Measurements from ENCODE around the genes AKTIP and RPGRIP1L.

GRCh38 chr16:53502186-53503402 lies at the start of gene AKTIP:
AKTIP (minus strand) TSS chr16:53503209.
- PRO-cap: bidirectional peak, plus-strand start at chr16:53503635, minus-strand start at chr16:53503236

GRCh38 chr16:53515127-53515673 lies 12.2 kb upstream of the AKTIP start:
- PRO-cap: no peak

DNA sequence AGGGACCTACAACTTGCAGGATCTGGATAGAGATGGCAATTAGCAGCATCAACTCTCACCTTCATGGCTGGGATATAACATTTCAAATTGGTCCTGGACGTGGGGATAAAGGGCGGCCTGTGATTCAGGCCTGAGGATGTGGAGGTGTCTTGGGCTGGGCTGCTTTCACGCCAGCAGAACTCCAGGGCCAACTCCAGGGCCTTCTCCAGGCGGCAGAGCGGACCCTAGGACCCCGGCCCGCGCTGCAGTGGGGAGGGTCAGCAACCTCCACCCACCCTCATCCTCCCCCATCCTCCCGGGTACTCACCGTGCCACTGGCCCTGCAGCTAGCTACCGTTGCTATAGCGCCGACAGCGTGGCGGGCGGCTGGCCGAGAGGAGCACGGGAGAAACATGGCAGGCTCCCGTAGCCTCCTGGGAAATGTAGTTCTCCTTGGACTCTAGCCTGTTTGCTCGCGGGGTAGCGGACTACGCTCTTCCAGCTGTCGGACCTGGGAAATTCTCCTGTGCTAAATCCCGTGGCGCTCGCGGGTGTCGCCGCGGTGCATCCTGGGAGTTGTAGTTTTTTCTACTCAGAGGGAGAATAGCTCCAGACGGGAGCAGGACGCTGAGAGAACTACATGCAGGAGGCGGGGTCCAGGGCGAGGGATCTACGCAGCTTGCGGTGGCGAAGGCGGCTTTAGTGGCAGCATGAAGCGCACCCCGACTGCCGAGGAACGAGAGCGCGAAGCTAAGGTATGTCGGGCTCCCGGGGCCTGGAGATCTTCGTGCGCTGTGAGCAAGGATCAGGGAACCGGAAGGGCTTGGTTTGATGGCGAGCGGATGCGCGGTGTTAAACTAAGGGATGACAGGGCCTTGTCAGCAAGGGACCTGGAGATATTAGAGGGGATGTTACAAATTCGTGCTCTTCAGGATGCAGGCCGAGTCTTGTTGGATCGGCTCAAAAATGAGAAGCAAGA lies at the start of gene RPGRIP1L:
RPGRIP1L (minus strand) TSS at position 364 of the 958 bp plus-strand sequence.
- PRO-cap: bidirectional peak, plus-strand start at position 661 of the sequence, minus-strand start at position 394 of the sequence

DNA sequence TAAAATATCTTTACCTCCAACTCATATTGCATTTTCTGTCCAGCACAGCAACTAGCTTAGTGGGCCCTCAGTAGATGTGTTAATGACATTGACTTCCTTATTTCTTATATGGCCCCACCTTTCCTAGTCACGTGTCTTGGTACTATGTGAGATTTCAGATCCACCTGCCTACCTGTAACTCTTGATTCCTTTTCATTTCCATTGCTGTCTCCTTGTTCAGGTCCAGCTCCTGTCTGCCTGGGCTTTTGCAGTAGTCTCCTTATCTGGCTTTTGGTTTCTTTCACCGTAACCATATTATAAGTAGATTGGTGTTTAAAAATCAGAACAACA lies 71.2 kb downstream of the FTO start:
- PRO-cap: no peak

- PRO-cap: no peak
Observed at GRCh38 chr16:53886813-53887030, 182.8 kb downstream of the FTO start.

DNA sequence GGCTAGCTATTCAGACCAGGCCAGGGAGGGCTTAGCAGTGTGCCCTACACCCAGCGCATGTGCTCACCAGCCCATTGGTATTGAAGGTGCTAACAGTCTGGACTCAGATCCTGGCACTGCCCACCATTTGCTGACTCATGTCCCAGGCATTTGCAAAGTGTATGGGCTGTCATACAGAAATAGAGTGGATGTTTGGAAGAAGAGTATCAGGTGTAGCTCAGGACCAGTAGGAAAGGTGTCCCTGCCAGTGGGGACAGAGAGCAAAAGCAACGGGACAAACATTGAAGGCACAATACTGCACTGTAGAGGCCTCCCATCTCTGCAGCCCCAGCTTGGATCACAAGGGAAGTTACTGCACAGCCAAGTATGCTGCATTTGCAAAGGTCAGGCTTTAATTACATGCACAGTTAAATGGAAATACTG lies 220.0 kb downstream of the IRX3 start:
- PRO-cap: no peak

- PRO-cap: no peak
Observed at GRCh38 chr16:54171876-54172474, 114.6 kb downstream of the IRX3 start.

DNA sequence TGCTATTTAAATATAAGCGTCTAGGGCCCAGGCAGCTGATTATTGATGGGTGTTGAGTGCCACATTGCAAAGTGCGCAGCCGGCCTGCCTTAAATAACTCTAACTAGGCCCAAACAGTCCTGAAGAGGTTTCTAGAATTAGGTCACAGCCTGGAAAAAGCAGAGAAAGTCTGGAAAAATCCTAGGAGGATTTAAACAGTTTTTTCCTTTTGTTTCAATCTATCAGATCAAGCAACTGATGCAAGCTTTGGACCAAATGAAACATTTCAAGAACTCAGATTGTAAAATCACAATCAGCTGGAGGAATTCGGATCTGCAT lies 46.3 kb downstream of the IRX3 start:
- PRO-cap: no peak

- PRO-cap: no peak
Observed at GRCh38 chr16:54265613-54266130, 20.9 kb downstream of the IRX3 start.

GRCh38 chr16:54290681-54290912 lies 4.0 kb upstream of the IRX3 start:
- PRO-cap: no peak

DNA sequence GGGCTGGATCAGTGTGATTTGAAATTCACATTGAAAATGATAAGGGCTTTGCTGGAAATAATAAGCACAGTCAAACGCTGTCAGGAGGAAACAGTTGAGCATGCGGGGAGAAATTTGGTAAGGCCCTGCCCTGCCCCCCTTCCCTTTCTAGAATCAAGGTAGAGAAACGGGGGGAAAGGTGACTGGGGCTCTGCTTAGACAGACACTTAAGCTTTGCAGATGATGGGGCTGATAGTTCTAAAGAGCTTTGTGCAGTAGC lies 74.3 kb upstream of the IRX3 start:
- PRO-cap: no peak

GRCh38 chr16:55372999-55373624 lies 49.1 kb downstream of the IRX6 start:
- PRO-cap: no peak

DNA sequence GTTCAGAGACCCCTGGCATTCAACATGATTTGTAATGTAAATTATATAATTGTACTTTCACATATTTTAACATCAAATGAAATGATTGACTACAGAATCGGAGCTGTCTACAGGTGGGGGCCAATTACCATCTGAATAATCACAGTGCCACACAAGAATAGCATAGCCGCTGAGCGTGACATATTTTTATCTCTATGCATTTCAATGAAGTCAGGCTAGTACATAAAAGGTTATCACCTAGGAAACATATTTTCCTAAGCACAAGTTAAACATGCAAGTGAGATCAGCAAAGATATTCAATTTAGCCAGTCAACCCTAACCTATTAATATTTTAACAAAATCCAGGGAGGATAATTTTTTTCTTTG lies 66.9 kb downstream of the IRX6 start:
- PRO-cap: no peak

DNA sequence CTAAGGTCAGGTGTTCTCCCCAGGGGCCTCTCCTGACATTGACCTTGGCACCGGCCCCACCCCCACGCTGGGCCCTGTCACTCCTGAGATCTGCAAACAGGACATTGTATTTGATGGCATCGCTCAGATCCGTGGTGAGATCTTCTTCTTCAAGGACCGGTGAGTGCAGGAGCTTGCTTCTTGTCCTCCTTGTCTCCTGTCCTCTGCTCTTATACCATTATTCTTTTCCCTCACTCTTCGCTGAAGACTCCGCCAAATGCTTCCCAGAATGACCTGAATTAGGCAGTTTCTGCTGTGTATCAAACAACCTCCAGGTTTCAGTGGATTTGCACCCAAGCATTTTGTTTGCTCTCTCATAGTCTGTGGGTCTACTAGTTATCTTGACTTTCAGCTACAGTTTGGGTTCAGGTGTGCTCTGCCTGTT lies 14.1 kb downstream of the MMP2 start:
- PRO-cap: no peak

DNA sequence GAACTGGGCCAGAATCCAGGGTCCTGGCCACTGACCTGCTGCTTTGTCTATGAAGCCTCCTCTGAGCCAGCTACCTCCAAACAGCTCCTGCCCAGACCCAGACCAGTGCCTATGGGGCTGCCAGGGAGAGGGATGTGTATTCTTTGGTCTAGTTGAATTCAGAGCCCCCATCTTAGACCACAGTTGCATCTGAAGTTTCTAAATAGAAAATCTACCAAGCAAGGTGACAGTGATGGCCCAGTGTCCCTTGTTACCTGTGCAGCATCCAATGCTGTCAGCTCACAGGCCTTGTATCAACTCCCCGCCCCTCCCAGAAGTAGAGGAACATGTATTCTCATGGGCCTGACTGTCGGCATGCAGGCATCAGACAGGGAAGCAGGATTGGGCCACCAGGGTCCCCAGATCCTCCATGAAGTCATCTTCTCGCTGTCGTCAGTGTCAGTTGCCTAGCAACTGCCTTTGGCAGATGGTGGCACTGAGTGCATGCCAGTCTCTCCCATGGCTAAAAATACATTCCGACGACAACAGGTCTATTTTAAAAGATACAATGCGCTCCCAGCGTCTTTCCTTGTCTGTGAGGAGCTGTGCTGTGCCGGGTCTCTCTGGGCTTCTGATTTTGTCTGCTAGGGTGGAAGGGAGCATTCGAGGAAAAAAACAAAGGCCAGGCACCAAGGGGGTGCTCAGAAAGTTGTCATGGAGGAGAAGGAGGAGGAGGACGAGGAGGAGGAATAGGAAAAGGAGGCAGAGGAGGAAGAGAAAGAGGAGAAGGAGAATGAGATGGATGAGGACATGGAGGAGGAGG lies 36.8 kb upstream of the CES5A start:
- PRO-cap: no peak

DNA sequence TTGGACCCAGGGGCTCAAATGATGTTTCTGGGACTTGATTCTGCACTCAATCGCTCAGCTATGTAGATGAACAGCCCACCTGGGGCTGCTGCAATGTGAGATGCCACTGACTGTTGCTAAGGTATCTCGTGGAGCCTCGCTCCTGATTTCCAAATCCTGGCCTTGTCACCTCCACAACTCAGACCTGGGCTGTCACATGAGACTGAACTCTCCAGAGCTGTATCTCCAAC lies 79.5 kb downstream of the GNAO1 start:
- PRO-cap: no peak

- PRO-cap: no peak
Observed at GRCh38 chr16:56278978-56279792, 87.9 kb downstream of the GNAO1 start.

- PRO-cap: unidirectional peak, minus-strand start at chr16:56357360
Observed at GRCh38 chr16:56357245-56357857, 68.0 kb downstream of the AMFR start.

- PRO-cap: no peak
Observed at GRCh38 chr16:56370429-56371348, 54.7 kb downstream of the AMFR start.

DNA sequence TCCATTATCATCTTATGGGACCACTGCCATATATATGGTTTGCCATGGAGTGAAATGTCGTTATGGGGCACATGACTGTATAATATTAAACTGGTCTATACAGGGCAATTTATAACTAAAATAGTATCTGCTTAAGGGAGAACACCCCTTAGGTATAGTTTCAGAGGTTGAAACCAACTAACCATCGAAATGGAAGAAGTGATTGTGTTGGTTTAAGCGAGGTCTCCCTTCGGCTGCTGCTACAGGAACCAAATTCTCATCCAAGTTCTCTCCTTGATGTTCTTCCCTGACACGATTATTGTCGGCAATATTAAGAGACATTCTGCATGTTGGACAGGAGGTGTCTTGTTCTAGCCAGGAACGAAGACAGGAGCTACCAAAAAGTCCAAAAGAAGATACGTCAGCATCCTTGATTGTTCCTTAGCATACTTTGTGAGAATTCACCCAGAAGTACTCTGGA lies 36.3 kb downstream of the AMFR start:
- PRO-cap: no peak

All from bile duct (tissue), 1 donor.